CD14-positive monocyte (primary cell): ENCODE measurements around a stretch of chr9.

- CAGE, long polyA plus RNA, result no peak
Observed at GRCh38 chr9:76677202-76678083, 218.5 kb downstream of the GCNT1 start.

- CAGE, long polyA plus RNA, result no peak
Observed at GRCh38 chr9:76866784-76867191, 39.1 kb downstream of the PRUNE2 start.

- CAGE, long polyA plus RNA, result no peak
Observed at GRCh38 chr9:76887179-76887849, 18.6 kb downstream of the PRUNE2 start.

DNA sequence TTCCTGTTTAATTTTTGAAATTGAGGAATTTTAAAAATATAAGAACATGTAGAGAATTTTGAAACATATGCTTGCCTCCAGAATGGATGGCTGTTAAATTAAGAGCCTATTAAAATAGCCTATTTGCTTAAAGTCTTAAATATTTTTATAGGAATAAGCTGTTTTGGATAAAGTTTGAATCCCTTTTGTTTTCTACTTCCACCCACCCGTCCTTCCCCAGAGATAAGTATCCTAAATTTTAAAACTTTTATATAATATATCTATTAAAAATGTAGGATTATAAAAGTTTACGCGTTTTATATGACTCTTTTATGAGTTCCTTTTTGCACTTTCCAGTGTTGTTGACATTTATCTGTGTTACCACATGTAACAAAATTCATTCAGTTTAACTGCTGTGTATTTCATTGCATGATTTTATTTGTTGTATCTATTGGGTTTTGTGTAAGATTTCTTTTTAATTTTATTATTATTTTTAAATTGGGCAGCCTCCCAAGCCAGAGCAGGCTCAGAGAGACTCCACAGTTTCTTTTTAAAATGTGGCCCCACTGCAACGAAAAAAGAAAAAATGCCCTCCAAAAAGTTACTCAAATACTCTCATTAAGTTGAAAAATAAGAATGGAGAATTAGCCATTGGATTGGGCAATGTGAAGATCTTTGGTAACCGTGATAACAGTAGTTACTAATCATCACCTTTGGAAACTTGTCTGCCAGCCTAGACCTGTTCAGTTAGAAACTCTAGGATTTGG is 33.9 kb downstream of the VPS13A start:
- CAGE, long polyA plus RNA, result no peak

DNA sequence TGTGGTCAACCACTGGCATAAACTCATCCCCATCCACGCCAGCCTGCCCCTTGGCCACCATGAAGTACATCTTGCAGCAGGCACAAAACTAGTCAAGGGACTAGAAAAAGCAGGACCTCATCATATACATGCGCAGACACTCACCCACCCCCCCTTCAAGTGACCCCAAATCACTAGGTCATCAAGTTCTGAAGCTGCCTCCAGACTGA is 96.9 kb downstream of the GNA14 start:
- CAGE, long polyA plus RNA, result no peak

GRCh38 chr9:77891485-77892055 is 140.0 kb downstream of the GNAQ start:
- CAGE, long polyA plus RNA, result no peak

DNA sequence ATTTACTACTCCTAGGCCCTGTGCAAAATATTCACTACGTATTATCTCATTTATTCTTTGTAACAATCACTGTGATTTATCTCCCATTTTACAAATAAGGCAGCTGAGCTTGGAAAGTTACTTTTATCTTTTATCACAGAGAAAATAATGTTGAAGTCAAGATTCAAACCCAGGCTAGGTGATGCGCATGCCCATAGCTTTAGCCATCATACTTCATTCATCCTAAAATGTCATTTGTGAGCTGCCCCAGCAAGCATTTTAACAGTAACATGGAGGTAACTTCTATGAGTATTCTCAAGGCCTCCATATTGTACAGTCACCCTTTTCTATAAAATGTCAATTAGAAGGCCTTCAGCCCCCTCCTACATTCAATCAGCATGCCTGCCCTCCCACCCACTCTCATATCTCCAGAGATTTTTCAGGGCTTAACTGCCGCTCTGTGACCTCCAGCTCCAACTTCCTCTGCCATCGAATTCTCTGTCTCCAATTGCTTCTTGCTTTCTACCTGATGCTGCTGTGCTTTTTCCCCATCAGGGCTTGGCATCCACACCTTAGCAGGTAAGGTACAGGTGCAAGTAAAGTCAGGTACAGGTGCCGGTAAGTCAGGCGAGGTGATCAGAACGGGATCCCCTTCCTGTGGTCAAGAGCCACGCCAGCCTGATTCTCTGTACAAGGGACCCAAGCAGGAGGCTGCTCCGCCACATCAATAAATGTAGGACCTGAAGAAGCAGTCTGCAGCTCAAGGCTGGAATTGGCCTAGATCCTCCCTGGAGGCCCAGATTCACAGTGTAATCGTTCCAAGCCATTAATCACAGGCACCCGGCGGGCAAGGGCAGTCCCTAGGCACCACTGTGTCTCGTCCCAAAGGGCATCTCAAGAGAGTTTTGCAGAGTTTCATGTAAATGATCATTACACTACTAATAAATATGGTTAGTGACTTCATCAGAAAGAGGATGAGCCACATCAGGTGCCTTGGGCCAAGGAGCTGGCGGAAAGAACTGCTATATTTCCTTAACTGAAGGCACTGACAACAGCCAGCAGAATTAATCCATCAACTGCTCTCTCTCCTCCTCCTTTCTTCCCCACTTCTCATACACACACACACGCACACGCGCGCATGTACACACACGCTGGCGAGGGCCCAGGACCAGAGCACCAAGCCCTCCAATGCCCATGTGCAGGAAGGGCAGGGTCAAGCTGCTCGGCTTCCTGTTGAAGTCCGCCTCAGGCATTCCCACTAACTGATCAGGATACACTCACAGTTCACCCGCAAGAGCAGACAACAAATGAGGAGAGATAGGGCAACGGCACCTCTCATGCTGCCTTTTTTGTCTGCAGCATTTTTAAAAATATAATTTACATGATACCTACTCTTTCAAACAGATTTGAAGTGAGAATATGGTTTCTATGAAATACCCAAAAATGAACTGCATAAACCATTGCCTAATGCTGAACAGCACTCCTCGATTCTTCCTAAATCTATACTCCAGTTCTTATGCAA is 34.1 kb downstream of the GNAQ start:
- CAGE, long polyA plus RNA, result no peak

DNA sequence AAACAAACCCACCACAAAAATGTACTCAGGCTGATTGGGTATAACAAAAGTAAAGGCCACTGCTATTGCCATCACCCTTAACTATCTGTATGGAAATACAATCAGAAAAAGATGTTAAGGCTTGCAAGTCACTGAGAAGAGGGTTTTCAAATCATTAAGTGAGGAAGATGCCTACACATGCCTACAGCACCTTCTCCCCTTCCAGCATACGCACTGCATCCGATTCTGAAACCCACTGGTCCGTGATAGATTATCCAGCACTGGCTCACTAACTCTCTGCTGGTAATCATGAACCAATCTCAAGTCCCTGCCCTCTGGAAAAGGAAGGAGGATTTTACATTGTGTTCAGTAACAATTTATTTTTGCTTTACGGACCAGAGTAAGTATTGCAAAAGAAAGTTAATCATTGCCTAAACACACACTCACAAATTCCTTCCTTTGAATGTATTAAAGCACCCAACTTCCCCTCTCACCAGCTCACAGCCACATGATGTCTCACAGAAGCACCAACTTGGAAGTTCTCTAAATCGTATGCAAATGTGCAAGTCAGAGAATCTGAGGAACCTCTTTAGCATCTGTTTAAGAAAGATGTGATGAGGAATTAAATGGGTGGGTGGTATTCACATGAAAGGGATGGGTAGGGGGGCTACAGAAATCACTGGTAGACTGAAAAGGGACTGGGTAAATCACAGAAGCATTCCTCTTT is 8.6 kb downstream of the GNAQ start:
- CAGE, long polyA plus RNA, result no peak

DNA sequence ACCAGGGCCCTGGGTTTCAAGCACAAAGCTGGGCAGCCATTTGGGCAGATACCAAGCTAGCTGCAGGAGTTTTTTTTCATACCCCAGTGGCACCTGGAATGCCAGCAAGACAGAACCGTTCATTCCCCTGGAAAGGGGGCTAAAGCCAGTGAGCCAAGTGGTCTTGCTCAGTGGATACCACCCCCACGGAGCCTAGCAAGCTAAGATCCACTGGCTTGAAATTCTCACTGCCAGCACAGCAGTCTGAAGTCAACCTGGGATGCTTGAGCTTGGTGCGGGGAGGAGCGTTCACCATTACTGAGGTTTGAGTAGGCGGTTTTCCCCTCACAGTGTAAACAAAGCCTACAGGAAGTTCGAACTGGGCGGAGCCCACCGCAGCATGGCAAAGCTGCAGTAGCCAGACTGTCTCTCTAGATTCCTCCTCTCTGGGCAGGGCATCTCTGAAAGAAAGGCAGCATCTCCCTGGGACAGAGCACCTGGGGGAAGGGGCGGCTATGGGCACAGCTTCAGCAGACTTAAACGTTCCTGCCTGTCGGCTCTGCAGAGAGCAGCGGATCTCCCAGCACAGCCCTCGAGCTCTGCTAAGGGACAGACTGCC is 34.8 kb upstream of the CEP78 start:
- CAGE, long polyA plus RNA, result no peak

DNA sequence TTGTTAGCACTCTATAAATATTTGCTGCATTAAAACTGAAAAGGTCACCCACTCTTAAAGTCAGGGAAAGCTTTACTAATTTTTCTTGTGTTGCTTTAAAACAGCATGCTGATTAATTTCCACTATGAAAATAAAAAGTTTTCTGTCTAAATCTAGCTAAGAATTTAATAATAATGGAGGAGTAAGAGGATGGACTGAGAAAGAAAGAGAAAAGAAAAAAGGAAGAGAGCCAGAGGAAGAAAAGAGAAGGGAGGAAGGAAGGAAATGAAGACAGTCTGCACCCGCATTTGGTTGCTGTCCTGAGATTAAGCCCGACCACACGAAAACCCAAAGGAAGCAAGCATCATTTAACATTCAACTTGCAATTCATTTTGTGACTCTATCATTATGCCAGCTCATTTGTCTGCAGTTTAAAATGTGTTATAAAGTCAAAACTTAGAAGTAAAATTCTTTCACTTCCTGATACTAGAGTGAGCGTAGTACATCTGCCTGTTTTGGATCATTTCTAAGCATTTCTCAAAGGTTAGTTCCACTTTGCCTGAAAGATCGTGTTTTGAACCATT is 240.6 kb downstream of the TLE4 start:
- CAGE, long polyA plus RNA, result no peak

- CAGE, long polyA plus RNA, result no peak
Observed at GRCh38 chr9:81535485-81535887, 153.9 kb downstream of the TLE1 start.

- CAGE, long polyA plus RNA, result no peak
Observed at GRCh38 chr9:81597947-81598741, 91.2 kb downstream of the TLE1 start.

- CAGE, long polyA plus RNA, result no peak
Observed at GRCh38 chr9:81687041-81688058, 2.0 kb downstream of the TLE1 start.

DNA sequence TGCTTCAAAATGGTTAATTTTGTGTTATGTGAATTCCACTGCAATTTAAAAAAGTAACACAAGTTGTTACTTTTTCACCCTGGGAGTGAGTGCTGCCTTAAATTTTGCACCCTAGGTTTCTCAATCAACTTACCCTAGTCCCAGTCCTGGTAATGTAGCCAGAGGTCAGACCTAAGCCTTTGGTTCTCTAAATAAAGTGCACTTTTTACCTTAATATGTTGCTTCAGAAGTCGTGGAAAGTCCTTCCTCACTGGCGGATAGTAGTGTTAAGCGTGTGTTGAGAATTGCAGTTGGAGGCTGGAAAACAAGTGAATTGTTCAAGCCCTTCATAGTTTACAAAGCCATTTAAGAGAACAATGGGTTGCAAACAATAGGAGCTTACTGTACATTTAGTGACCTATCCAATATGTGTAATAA is 49.0 kb upstream of the SPATA31D4 start:
- CAGE, long polyA plus RNA, result no peak

DNA sequence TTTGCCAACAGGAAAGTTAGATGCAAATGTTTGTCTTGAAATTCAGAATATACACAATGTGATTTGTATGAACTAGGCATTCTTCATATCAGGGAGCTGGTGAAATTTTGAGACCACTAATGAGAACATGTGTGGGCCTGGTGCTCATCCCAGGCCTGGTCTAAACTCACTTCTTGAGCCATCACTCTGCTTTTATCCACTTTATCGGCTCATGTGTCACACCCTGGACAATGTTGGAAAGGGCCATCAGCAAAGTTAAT is 467.6 kb downstream of the SPATA31D1 start:
- CAGE, long polyA plus RNA, result no peak

- CAGE, long polyA plus RNA, result no peak
Observed at GRCh38 chr9:83473110-83474044, 64.8 kb downstream of the FRMD3 start.

DNA sequence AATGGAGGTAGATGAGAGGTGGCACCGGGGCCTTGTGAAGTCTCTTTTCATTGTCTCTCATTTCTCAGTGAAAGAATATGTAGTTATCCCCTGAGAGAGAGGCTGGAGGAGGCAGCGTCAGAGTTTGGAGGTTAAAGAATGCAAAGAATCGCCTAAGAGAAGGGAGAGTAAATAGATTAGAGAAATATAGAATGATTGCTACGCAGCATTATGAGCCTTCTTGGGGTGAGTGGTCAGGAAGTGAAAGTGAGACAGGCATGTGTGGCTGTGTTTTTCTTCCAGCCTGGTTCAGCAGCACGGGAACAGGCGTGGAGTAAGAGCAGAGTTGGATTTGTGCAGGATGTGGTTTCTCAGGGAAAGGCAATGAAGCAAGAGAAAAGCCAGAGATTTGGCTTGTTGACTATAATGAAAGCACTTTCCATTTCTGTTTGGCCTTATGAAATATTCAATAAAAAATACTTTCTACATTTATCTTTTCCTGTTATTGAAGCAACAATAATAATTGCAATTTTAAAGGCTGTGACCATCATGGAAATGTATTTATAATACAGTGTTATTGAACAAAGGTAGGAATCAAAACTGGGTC is 34.3 kb upstream of the FRMD3 start:
- CAGE, long polyA plus RNA, result no peak

- CAGE, long polyA plus RNA, result no peak
Observed at GRCh38 chr9:83623193-83624191, 549 bp downstream of the IDNK start.

- CAGE, long polyA plus RNA, result no peak
Observed at GRCh38 chr9:83624338-83624782, 1.4 kb downstream of the IDNK start.

GRCh38 chr9:83979294-83980046 is 545 bp downstream of the HNRNPK start:
- CAGE, long polyA plus RNA, result no peak